Mesangial cell (primary cell): ENCODE data around the gene OLFML2B.

GRCh38 chr1:161201201-161201854 is 839 bp upstream of the NDUFS2 start:
- RAMPAGE, long total RNA, result no peak

GRCh38 chr1:161216643-161217934 is 2.0 kb downstream of the FCER1G start:
- RAMPAGE, long total RNA, result no peak

DNA sequence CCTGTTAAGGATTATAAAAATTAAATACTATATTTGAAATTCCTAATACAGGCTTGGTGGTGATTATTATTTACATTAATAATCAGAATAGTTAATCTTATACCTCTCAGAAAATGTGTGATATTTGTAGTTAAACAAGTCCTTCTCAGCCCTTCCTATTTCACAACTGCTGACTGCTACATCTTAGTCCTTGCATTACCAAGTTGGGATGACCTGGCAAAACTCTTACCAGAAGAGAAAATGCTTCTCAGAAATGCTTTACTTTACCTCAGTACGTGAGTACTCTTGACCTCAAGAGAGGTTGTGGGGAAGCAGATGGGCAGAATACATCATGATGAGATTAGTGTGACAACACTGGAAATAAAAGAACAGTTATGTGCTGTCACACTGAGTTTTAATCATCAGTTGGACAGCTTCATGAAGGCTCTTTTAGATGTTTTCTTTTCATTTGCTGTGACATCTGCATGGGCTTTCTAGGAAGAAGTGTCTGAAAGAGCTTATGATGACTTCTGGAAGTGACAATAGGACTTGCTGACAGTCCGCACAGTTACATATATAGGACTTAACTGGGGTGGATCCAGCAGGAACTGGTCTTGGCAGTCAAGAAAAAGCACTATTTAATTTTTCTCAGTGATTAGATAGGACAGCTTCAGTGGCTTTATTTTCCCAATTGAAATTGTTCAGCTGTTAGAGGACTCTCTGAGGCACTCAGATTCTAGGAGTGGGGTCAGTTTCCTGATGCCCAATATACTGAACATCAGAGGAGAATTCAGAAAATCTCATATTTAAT is 16.1 kb downstream of the CFAP126 start:
- RAMPAGE, long total RNA, result no peak

DNA sequence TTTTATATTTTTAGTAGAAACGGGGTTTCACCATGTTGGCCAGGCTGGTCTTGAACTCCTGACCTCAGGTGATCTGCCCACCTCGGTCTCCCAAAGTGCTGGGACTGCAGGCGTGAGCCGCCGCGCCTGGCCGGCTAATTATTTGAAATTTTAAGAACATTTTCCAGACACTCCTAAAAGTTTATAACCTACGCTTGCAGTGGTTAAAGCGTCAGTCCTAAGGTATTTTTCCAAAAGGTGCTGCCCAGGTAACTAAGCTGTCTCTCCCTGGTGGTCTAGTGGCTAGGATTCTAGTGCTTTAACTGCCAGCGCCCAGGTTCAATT is 52.9 kb upstream of the CFAP126 start:
- RAMPAGE, long total RNA, result no peak

- RAMPAGE, long total RNA, result no peak
These were observed 4.1 kb downstream of the HSPA6 start for GRCh38 chr1:161528394-161528872.

DNA sequence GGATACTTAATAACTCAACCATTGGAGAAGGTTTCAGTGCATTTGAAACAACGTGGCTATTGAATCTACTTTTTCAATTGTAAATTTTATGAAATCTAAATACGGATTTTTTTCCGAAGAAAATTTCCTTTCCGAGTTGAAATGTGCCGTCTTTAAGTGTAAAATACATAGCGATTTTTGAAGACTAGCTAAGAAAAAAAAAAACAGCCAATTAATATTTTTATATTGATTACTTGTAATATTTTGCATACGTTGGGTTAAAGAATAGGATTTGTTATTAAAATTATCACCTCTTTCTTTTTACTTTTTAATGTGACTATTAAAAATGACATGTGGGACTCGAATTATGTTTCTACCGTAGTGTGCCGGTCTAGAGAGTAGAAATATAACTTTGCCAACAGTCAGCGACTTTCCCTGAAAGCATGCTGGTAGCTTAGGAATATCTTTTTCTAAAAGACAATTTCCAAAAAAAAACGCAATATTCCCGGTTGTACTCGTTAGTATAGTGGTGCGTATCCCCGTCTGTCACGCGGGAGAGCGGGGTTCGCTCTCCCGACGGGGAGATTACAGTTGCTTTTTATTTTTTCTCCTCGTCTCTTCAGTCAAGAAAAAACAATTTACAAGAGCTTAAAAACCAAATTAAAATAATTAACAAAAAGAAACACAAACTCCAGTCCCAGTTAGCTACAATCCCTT is 7.4 kb downstream of the HSPA6 start:
- RAMPAGE, long total RNA, result no peak

- RAMPAGE, long total RNA, result no peak
These were observed 19.1 kb downstream of the FCGR3B start for GRCh38 chr1:161611811-161612325.

DNA sequence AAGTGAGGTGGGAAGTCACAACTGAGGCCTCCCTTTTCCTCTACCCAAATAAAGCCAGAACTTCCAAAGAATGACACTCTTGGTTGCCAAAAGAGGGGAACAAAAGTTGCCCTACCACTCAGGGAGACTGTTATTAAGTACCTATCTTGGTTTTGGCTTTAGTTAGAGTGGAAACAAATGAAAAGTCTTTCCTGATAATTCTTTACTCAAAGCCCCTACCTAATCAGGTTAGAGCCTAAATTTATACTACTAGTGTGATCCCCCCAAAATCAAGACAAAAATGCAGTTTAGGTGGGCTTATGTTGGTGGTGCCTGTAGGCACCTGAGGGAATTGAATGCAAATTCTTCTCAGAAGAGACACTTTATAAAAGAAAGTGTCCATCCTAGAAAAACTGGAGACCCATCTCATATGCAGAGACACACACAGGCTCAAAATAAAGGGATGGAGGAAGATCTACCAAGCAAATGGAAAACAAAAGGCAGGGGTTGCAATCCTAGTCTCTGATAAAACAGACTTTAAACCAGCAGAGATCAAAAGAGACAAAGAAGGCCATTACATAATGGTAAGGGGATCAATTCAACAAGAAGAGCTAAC is 62.5 kb downstream of the ATF6 start:
- RAMPAGE, long total RNA, result no peak

- RAMPAGE, long total RNA, result no peak
These were observed at the start of gene OLFML2B for GRCh38 chr1:162023155-162024165. OLFML2B (minus strand) TSS chr1:162023869.

- RAMPAGE, long total RNA, result no peak
These were observed 38.5 kb downstream of the NOS1AP start for GRCh38 chr1:162107927-162108520.

- RAMPAGE, long total RNA, result no peak
These were observed 146.6 kb downstream of the SPATA46 start for GRCh38 chr1:162229882-162230577.

DNA sequence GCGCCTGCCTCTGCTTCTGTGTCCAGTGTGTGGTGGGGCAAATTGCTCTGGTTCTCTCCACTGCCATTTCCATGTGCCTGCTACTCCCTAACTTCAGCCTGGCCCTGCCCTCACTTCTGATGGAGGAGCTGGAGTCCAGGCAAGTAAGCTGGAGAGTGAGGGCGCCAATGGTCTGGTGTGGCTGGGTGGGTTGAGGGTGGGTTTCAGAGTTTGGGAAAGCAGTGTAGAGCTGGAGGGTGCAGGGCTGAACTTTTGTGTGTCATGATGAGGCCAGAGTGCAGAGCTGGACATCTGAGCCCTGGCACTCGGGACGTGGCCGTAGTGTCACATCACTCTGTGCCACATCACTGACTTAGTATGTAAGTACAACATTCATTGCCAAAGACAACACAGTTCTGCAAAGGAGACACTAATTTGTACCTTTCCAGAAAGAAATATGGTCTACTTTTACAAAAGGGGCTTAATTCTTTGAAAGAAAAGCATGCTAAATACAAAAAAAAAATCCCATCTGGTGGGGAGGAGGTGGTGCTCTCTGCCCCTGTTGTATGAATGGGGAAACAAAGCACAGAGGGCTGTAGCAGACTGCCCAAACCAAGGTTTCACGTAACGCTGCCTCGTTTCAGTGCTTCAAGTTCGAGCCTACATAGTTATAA is 15.7 kb downstream of the SPATA46 start:
- RAMPAGE, long total RNA, result no peak

DNA sequence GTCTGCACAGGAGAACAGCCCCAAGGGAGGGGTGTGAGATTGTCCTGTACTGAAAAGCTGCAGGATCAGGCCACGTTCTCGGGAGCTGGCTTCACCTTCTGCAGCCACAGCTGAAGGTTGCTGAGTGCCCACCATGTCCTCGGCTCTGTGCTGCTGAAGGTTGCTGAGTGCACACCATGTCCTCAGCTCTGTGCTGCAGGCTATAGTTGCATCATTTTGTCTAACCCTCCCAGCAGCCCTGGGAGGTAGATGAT is 692 bp downstream of the C1orf226 start:
- RAMPAGE, long total RNA, result no peak

DNA sequence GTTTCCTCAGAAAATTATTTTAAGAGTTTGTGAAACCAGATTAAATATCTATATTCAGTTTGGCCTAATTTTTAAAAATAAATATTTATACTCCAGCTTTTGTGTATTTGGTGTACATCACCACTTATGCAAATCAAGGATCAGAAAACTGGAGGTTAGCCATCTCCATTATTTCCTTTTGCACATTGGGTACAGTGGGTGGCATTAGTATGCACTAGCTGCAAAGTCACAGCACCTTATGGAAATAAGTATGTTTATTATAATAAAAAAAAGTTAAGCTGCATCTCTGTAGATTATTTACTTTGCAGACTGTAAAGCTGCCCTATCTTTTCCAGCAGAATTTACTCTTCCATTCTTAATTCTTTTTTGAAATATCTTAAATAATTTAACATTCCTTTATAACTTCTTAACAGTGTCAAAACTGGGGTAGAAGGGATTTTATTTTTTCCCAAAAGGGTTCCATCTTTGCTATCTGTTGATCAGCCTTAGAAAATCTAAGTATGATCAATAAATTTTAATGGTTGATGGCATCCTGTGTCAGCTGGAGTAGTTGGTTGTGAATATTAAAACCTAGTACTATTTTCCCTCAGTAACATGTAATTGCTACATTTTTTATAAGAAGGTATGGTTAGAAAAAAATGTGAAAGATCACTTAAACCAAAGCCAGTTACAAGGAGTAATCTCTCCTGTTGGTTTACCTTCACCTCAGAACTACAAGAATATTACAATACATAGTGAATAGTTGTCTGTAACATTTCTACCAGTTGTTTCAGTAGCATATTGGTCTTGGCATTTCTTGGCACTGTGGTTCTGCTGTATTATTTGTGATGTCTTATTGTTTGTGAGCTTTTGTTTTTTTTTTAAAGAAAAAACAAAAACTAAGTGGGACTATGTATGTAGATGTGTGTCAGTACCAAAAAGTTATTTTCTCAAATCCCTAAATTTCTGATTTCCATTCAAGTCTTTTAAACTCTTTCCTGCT is 31.1 kb downstream of the UHMK1 start:
- RAMPAGE, long total RNA, result no peak

GRCh38 chr1:162530243-162530956 is 31.1 kb upstream of the UAP1 start:
- RAMPAGE, long total RNA, result no peak

DNA sequence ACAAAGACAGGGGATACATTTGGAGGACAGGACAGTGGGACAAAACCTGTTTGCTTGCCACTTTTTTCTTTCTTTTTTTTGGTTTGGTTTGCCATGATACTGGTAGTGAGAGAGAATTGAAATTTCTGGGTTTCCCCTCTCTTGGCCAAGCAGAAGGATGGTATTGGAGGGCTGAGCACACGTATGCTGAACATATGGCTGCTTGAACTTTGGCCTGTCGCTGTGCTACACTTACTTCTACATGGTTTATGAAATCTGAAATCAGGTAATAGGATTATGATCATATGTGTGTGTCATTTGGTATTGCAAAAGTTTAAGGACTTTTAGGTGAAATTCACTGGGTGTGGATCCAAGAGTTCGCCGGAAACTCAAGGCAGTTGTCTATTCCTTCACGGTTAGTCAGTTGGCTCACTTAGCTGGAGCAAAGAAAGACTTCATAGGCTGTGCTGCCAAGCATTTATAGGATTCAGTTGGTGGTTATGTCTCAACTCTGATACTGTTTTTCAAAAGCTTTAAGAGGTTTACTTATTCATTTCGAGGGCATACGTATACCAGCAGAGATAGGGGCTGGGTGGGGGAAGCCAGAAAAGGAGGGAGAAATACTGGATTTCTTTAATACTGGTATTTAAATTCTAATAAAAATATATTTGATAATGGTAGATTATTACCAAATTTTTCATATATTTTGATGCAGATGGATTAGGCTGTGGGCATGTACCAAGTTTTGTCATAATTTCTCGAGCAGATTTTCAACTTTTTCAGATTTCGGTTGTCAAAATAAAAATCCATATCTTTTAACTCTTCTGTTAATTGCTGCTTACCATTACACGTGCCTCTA is 1.0 kb downstream of the UAP1 start:
- RAMPAGE, long total RNA, result no peak

- RAMPAGE, long total RNA, result no peak
These were observed 35.1 kb downstream of the DDR2 start for GRCh38 chr1:162667350-162667768.

DNA sequence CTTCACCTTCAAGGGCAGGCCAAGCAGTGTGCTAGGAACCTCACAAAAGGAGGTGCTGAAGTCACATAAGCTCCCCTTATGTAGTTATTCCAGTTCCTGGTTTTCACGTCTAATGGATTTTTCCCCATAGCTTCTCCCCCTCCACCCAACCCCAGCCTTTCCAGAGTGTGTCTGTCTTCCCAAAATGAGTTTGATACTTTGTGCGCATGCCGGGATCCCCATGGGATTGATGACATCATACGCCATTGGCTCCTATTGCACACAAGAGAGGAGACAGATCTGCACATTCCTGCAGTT is 71.4 kb downstream of the DDR2 start:
- RAMPAGE, long total RNA, result no peak

- RAMPAGE, long total RNA, result no peak
These were observed 43.3 kb upstream of the HSD17B7 start for GRCh38 chr1:162747134-162747747.

DNA sequence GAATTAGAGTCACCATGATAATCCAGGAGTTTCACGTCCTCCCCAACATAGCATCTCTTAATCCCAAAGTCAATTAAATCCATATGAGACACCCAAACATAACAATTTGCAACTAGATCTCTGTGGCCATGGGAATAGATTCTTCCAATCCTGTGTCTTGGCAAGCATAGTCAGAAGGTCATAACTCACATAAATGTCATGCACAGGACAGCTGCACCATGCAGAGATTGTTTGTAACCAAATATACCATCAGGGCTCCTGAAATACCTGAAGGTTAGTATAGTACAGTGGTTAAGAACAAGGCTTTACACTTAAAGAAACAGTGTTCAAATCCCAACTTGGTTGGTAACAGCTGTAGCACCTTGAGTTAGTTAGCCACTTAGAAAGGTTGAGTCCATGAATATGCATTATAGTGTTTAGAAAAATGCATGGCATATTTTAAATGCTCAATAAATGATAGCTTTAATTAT is 82.6 kb upstream of the CCDC190 start:
- RAMPAGE, long total RNA, result no peak